Measurements from ENCODE around the genes SHQ1 and PPP4R2.

- PRO-cap, 7 experiments = no peak in any of the 7 experiments
Observed at GRCh38 chr3:72176375-72176959, 391.5 kb upstream of the PROK2 start.

- PRO-cap, 7 experiments = no peak in any of the 7 experiments
Observed at GRCh38 chr3:72338905-72339669, 509.2 kb downstream of the SHQ1 start.

DNA sequence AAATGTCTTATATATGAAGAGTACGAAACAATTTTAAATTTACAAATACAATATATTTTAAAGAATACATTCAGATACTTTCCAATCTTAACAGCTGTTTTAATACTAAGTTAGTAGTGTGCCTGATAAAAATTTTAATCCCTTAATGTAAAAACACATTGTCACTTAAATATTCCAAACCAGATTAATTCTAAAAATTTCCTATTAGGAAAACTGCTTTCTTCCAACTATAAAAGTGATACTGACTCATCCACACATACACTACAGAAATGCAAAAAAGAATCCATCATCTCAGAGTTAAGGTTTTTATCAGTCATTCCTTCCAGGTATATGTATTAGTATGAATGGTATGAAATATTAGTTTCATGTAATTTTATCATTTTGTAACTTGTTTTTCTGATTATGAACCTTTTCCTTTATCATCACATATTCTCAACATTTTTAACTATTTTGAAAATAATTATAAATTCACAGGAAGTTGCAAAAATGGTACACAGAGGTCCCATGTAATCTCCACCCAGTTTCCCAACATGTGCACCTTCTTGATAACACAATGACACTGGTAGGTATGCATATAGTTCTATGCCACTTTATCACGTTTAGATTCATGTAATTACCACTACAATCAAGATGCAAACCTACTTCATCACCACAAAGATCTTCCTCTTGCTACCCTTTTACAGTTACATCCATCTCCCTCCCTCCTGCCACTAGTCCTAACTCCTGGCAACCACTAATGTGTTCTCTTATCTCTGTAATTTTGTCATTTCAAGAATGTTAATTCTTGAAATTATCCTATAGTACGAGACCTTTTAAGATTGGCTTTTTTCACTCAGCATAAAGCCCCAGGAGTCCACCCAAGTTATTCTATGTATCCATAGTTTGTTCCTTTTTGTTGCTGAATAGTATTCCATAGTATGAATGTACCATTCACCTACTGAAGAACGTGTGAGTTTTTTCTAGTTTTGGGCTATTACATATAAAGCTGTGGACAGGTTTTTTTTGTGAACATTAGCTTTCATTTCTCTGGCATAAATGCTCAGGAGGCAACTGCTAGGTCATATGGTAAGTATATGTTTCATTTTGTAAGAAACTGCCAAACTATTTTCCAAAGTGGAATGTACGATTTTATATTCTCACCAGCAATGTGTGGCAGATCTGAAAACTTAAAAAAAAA is 413.9 kb downstream of the SHQ1 start:
- PRO-cap, 7 experiments = no peak in any of the 7 experiments

DNA sequence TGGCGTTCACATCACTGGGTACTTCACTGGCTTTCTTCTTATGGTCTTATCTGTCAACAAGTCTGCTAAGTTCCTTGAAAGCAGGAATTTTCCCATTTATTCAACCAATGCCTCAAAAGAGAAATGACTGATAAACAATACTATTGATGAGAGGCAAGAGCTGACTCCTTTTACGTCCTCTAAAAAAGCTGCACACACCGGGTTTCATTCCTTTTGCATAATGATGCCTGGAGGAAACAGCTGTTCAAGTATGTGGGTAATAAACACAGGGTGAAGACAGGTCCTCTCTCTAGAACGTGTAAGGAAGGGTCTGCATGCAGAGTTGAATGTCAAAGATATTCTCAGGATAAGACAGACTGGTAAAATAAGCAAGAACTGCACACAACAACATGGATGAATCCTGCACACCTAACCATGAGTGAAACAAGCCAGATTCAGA is 408.7 kb downstream of the SHQ1 start:
- PRO-cap, 7 experiments = no peak in any of the 7 experiments

DNA sequence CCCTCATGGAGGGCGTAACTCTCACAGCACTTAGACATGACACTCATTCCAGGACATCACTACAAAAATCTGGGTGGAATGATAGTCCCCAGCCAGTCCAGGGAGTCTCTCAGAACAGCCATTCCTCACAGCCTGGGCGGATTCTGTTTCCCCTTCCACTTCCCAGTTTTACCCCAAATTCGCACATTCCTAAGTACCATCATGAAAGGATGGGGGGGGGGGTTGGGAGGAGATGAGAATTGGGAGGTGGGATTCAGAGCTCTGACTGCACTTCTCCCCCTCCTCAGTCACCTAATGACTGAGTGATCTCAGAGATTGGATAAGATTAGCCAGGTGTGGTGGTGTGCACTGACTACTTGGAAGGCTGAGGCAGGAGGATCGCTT is 355.7 kb downstream of the SHQ1 start:
- PRO-cap, 7 experiments = no peak in any of the 7 experiments

- PRO-cap, 7 experiments = peak in 7 of 7 experiments; most common plus-strand start chr3:72848580 (in 1); most common minus-strand start chr3:72848440 (in 4)
Observed at GRCh38 chr3:72847979-72848869, at the start of gene SHQ1. Gene SHQ1 (minus strand): TSS chr3:72848445.

DNA sequence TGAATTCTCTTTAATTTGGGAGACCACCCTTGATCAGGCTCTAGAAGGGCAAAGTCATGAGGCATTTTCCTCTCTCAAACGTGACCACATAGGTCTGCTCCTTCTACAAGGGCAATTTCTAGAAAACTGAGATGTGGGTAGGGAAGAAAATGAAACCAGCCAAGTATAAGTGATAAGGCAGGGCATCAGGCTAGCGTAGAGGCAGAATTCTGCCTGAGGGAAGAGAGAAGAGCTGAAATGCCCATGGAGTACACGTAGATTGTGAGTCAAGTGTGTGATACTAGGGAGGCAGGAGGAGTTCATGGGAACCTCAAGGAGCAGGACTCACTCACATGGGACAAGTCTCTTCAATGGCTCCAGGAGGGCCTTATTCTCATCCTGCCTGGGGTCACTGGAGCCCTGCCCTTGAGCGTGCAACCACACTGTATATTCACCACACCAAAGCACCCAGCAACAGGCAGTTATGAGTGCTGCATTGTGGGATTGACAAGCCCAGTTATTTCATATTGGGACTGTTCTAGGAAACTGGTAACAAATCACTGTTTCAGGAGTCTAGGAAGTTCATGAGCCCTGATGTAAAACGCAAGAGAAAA is 34.8 kb upstream of the PPP4R2 start:
- PRO-cap, 7 experiments = no peak in any of the 7 experiments

DNA sequence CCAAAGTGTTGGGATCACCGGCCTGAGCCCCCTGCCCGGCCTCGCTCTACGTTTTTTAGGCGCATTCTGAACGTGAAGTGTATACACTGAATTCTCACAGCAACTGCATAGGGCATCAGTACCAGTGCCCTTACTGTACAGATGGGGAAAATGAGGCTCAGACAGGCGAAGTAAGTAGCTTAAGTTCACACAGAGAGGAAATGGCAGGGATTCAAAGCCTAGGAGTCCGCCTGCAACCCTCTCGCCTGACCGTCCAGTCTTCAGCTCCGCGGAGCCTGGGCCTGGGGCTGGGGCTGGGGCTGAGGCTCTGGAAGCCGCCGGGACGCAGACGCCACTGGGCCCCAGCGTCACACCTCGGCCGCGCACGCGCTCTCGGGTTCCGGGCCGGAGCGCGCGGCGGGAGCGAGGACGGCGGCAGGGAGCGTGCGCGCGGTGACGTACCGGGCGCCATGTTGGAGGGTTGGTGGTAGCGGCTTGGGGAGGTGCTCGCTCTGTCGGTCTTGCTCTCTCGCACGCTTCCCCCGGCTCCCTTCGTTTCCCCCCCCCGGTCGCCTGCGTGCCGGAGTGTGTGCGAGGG is at the start of gene PPP4R2:
Gene PPP4R2 (plus strand): TSS at position 443 of the 577 bp plus-strand sequence.
- PRO-cap, 7 experiments = peak in 7 of 7 experiments; most common plus-strand start position 447 of the sequence (in 3); most common minus-strand start position 374 of the sequence (in 3)

DNA sequence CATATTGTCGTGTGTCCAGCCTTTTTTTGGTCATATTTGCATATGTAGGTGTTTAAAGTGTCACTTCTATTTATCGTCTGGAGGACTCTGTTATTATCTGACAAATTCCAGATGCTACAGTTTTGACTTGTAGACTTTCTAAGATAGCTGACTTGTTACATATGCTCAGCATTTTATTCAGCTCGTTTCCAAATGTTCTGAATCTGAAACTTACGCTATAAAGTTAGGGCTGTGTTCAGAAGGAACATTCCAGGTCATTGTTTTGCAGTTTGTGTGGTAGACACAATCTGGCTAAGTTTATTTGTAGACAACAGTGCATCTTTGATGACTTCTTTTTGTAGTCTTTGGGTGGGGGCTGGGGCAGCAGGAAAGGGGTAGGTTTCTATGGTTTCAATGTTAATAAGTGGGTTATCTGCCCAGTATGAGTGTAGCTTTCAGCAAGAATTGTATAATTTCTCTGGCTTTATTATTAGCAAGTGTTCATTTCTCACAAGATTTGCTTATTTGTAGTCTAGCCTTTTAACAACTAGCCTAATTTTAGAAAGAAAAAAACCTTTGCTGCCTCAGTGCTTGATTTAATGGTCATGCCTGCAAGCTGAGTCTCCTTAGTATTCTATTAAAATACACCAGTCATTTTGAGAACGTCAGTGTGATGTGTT is 2.1 kb downstream of the PPP4R2 start:
- PRO-cap, 7 experiments = peak in 1 of 7 experiments; most common minus-strand start position 275 of the sequence (in 1)

GRCh38 chr3:73451516-73452181 is 173.1 kb downstream of the PDZRN3 start:
- PRO-cap, 7 experiments = no peak in any of the 7 experiments

DNA sequence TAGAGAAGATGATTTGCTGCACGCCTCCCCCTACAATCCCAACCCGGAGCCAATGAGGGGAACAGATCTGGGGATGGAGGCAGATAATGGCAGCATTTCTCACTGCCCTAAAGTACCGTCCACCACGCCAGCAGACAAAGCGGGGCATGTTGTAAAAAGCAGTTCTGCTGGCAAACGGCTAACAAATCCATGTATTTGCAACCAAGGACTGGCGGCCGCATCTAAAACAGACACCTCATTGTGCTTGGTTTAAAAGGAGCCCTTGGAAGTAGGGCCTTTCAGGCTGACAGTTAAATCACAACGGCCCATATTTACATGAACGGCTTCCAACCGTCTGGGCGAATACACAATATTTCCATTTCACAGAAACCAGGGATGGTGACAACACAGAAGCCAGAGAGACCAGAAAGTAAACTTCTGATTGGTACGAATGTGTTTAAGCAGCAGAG is 113.2 kb downstream of the PDZRN3 start:
- PRO-cap, 7 experiments = no peak in any of the 7 experiments

DNA sequence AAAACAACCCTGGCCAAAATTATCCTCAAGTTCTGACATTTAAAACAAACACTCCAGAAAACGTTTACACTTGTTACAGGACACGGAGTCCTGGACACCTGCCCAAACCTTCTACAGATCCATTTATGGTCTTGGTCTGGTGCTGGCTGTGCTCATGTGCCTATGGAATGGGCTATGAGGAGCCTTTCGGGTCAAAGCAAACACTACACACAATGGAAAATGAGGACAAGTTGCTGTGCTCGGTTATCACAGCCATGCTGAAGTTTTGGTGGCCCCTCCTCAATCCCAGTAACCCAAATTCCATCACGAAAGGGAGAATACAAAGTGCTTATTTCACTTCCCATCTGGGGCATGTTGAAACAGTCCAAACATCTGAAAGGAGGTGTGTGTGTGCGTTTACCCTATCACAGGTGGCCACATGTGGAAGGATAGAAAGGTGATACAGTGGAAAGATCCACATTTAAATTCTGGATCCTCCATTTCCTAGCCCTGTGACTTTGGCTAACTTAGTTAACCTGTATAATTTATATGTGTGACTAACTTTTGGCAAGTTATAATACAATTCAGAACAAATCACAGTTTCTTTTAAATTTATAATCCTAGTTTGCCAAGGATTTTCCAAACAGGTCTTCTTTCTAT is 107.9 kb downstream of the PDZRN3 start:
- PRO-cap, 7 experiments = no peak in any of the 7 experiments

GRCh38 chr3:74018473-74018982 is 393.8 kb upstream of the PDZRN3 start:
- PRO-cap, 7 experiments = peak in 1 of 7 experiments; most common plus-strand start chr3:74018721 (in 1)

- PRO-cap, 7 experiments = no peak in any of the 7 experiments
Observed at GRCh38 chr3:74352146-74352596, 262.3 kb downstream of the CNTN3 start.

DNA sequence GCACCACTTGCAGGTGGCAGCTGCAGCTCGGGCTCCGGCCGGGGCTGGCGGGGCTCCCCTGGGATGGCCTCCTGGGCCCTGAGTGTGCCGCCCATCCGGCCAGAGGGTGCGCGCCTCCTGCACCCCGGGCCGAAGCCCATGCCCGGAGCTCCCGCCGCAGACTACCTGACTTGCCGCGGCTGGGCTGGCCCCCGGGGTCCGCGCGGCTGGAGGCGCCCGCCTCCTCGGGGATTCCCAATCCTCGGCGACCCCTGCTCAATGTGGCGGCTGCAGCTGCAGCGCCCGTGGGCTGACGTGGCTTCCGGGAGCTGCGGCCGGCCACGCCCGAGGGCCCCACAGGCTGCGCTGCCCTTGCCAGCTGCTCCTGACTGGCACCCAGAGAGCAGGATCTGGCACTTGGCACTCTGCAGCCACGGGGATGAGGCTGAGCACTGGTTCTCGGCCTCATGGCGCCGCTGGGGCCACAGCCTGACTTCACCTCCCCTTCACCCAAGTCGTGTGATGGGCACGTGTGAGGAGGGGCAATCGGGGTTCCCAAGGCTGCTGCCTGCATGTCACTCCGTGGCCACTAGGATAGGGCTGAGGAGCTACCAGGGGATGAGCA is 267.9 kb upstream of the FRG2C start:
- PRO-cap, 7 experiments = no peak in any of the 7 experiments

GRCh38 chr3:75669279-75669877 is 5.2 kb downstream of the FRG2C start:
- PRO-cap, 7 experiments = no peak in any of the 7 experiments

DNA sequence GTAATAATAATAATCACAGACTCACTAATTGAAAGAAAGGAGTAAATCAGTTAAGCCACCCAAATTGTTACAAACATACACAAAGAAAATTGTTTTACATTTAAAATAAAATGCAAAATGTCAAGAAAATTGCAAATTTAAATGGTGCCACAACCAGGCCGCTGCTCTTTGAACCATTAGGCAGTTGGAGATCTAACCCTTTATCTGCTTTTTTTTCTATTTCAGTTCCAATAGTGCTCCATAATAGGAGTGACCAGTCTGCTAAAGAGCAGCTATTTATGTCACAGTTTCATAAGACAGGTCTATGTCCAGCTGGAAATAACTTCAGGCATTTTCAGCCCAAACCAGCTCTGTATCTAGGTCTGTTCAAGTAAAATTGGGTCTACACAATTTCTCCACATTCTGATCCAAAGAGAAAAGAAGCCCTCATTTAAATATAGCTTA is 887.3 kb downstream of the ROBO1 start:
- PRO-cap, 7 experiments = no peak in any of the 7 experiments

- PRO-cap, 7 experiments = no peak in any of the 7 experiments
Observed at GRCh38 chr3:79414741-79415160, 353.0 kb downstream of the ROBO1 start.

GRCh38 chr3:81509139-81509734 is 252.2 kb downstream of the GBE1 start:
- PRO-cap, 7 experiments = no peak in any of the 7 experiments

- PRO-cap, 7 experiments = no peak in any of the 7 experiments
Observed at GRCh38 chr3:81790074-81790337, 28.6 kb upstream of the GBE1 start.

All from T-cell (primary cell).